ENCODE results near the gene APOC3.

DNA sequence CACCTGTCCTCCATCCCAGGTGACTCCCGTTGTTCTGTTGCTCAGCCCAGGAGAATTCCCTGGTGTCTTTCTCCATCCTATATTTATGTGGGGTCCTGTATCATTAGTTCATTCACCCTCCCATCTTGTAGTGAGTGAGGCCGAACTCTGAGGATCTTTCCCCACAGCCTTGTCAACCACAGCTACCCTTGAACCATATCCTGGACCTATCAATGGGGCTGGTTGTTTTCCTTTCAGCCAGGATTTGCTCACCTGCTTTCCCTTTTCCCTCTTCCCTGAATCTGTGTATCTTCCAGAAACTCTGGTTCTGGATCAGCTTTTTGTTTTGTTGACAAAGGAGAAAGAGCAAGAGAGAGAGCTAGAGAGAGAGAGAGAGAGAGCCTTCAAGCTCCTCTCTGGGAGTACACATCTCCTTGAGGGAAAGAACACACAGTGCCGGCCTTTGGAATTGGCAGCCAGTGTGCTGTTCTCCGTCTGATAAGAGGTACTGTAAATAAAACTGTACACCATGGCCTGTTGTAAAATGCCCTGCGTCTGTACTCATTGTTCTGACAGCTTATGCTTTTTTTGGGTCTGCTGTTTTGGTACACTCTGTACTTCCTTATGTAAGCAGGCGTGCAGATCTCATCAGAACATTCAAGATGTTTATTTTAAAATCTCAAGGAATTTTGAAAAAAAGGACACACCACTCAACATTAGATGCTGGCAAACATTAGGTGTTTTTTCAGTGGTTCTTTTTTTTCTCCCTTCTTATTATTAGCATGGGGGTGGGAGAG lies 117.1 kb upstream of the NNMT start:
- PRO-cap: unidirectional peak, minus-strand start at position 283 of the sequence; bidirectional peak, plus-strand start outside the sequence, minus-strand start at position 489 of the sequence
- RAMPAGE, long total RNA, 3 experiments: start-site peak on the minus strand in 2 of 3 experiments, centred at positions 307 to 417 of the sequence, 8 to 10 reads per replicate

- PRO-cap: no peak
- RAMPAGE, long total RNA, 3 experiments: no peak in any of the 3 experiments
Measured at GRCh38 chr11:114193716-114194733, 102.2 kb upstream of the NNMT start.

DNA sequence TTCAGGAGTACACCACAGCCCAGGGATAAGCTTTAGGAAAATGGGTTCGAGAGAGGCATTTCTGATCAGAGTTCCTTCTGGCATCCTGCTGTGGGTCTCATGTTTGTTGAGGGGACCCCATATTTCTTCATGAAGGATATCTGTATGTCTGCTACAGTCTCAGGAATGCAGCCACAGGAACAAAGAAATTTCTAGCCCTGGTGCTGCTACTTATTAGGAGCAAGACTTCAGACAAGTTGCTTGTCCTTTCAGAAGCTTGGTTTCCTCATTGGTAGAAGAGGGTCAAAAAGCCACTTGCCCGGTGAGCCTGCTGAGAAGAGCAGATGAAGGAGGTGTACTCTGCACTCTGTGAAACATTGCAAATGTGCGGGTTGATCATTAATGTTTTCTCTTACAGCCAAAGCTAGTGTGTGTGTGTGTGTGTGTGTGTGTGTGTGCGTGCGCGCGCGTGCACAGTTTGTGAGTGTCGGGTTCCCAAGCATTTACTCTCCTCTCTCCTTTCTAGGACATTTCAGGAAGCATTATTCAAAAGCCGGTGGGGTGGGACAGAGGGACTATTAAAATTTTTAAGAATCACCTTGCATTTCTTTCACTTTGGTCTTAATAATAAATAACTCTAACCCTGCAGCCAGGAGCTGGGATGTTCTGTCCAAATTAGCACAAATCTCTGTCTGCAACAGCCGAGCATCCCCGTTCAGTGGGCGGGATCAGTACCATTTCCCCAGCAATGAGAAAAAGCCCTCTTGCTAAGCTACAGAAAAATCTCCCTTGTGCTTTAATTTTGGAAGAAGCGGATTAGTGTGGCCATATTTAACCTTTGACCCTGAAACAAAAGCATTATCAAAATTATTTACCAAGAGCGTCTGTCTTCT lies 86.2 kb upstream of the NNMT start:
- PRO-cap: no peak
- RAMPAGE, long total RNA, 3 experiments: no peak in any of the 3 experiments

DNA sequence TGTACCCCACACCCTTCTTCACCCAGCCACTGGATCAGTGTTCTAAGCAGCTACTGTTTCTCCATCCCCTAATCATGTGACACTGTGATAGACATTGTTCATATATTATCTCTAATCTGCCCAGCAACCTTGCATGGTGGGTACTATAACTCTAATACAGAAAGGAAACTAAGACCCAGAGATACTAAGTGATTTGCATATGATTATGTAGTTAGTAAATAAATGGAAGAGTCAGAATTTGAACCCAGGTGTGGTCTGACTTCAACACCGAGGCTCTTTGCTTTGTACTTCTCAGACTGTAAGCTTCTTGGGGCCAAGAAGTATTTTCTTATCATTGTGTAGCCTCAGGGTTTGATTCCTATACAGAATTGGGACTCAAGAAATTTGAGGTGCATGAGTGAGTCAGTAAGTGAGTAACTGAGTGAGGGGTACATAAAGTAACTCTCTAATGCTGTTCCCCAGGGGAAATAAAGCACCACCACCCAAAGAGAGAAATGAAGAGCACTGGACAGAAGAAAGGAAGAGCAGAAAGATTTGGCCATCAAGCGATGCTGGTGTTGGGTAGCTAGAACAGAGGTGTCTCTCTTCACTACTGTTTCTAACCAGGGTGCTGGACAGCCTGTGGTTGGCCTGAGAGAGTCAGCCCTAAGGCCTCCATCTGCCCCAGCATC lies 70.3 kb upstream of the NNMT start:
- PRO-cap: no peak
- RAMPAGE, long total RNA, 3 experiments: no peak in any of the 3 experiments

DNA sequence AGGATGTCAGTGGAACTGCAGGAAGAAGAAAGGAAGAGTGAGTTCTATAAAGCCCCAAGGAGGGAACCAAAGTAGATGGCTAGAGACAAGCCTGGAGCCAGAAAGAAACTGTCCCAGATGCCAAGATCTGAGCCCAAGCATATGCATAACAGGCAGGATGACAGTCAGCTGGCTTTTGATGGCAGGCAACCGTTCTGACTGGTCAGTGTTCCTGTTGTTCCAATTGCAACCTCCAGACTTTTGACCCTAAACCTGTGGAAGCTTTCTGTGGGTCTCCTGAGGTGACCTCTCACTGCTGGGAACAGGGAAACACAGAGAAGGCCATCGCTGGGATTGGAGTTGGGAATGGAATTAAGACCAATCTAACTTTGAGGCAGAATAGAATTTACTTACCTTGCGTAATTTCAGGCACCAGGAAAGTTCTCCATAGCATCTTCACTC lies 21.6 kb upstream of the NNMT start:
- PRO-cap: no peak
- RAMPAGE, long total RNA, 3 experiments: no peak in any of the 3 experiments

GRCh38 chr11:114318871-114319309 lies 22.7 kb downstream of the NNMT start:
- PRO-cap: no peak
- RAMPAGE, long total RNA, 3 experiments: no peak in any of the 3 experiments

- PRO-cap: no peak
- RAMPAGE, long total RNA, 3 experiments: no peak in any of the 3 experiments
Measured at GRCh38 chr11:114399457-114399879, 843 bp downstream of the C11orf71 start.

- PRO-cap: no peak
- RAMPAGE, long total RNA, 3 experiments: no peak in any of the 3 experiments
Measured at GRCh38 chr11:114409460-114410185, 9.2 kb downstream of the RBM7 start.

DNA sequence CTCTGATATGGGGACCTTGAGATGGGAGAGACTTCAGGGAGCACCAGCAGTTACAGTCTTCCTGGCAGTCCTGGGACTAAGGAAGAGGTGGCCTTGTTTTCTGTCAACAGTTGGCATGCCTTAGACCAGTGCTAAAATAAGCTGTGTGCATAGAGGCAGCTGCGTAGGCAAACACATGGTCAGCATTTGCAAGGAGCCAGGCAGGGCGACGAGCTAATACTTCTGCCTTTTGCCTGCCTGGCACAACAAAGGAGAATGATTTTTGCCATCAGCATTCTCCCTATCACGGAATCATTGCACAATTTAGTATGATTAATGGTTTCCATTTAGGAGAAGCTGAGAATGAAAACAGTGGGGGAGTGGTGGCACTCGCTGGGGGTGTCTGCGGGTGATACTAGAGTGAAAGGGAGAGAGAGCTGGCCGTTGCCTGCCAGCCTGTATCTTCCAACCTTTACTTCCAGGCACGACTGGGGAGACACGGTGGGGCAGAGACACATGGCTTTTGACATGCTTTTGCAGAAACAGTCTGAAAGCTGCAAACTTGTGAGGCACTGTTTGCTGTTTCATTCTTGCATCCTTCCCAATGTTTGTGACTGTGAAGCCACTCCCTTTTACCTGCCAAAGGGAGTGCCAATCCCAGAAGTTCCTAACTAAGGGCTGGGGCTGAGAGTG lies 335.9 kb downstream of the CADM1 start:
- PRO-cap: no peak
- RAMPAGE, long total RNA, 3 experiments: no peak in any of the 3 experiments

DNA sequence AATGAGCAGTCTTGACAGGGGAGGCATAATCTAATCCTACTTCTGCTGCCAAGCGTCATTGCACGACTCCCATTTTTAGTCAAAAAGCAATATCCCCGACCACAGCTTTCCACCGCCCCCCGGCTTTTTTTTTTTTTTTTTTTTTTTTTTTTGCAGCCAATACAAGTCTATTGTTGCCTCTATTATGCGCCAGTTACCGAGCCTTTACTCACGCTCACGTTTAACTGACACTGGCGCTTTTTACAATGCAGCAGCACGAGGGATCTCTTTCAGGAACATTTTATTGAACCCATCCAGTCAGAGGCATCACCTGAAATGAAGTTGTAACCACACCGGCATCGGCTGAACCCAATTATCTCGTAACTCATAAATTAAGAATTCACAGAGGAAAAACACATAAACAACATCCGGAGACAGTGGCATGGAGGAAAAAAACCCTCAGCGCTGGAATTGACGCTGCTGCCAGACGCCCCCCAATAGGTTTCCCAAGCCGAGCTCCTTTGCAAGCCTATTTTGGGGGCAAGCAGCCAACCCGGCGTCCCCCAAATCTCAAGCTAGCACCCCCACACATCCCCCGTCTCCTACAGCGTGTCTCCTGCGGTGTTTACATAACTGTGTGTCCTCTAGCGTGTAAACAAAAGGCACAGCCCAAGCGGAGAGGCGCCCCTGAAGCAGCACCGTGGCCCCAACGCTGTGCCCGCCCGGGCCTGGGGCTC lies 1.9 kb downstream of the CADM1 start:
- PRO-cap: no peak
- RAMPAGE, long total RNA, 3 experiments: no peak in any of the 3 experiments

GRCh38 chr11:115761381-115761685 lies 257.1 kb upstream of the CADM1 start:
- PRO-cap: unidirectional peak, minus-strand start at chr11:115761506
- RAMPAGE, long total RNA, 3 experiments: no peak in any of the 3 experiments

GRCh38 chr11:116192631-116193181 lies 580.1 kb downstream of the BUD13 start:
- PRO-cap: no peak
- RAMPAGE, long total RNA, 3 experiments: no peak in any of the 3 experiments

GRCh38 chr11:116276333-116277025 lies 496.3 kb downstream of the BUD13 start:
- PRO-cap: no peak
- RAMPAGE, long total RNA, 3 experiments: no peak in any of the 3 experiments

DNA sequence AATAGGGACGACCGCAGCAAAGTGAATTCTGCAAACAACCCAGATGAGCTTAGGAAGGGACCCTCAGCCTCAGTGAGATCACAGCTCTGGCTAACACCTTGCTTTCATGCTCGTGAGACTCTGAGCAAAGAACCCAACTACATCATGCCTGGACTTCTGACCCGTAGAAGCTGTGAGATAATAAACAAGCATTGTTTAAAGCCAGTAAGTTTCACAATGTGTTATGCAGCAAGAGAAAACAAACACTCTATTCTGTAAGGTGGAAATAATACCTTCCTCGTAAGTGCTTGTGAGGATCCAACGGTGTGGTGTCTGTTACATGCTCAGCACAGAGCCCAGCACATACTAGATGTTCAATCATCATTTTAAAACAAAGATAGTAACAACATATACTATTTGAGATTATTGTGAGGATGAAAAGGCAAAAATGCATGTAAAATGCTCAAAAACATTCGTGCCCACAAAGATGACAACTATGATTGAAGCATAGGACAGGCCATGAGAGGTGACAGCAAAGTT lies 433.4 kb downstream of the BUD13 start:
- PRO-cap: no peak
- RAMPAGE, long total RNA, 3 experiments: no peak in any of the 3 experiments

GRCh38 chr11:116366875-116367481 lies 405.8 kb downstream of the BUD13 start:
- PRO-cap: no peak
- RAMPAGE, long total RNA, 3 experiments: no peak in any of the 3 experiments

- PRO-cap: no peak
- RAMPAGE, long total RNA, 3 experiments: no peak in any of the 3 experiments
Measured at GRCh38 chr11:116784118-116785020, 3.5 kb downstream of the ZPR1 start.

DNA sequence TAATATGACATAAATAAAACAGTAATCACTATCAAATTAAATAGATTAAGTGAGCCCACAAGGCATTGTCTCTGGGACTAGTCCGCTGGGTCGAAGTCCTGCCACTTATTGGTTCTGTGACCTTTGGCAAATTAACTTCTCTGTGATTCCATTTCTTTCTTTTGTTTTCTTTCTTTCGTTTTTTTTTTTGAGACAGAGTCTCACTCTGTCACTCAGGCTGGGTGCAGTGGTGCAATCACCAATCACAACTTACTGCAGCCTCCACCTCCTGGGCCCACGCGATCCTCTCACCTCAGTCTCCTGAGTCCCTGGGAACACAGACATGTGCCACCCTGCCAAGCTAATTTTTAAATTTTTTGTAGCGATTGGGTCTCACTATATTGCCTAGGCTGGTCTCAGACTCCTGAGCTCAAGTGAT lies 14.7 kb upstream of the APOA5 start:
- PRO-cap: no peak
- RAMPAGE, long total RNA, 3 experiments: no peak in any of the 3 experiments

DNA sequence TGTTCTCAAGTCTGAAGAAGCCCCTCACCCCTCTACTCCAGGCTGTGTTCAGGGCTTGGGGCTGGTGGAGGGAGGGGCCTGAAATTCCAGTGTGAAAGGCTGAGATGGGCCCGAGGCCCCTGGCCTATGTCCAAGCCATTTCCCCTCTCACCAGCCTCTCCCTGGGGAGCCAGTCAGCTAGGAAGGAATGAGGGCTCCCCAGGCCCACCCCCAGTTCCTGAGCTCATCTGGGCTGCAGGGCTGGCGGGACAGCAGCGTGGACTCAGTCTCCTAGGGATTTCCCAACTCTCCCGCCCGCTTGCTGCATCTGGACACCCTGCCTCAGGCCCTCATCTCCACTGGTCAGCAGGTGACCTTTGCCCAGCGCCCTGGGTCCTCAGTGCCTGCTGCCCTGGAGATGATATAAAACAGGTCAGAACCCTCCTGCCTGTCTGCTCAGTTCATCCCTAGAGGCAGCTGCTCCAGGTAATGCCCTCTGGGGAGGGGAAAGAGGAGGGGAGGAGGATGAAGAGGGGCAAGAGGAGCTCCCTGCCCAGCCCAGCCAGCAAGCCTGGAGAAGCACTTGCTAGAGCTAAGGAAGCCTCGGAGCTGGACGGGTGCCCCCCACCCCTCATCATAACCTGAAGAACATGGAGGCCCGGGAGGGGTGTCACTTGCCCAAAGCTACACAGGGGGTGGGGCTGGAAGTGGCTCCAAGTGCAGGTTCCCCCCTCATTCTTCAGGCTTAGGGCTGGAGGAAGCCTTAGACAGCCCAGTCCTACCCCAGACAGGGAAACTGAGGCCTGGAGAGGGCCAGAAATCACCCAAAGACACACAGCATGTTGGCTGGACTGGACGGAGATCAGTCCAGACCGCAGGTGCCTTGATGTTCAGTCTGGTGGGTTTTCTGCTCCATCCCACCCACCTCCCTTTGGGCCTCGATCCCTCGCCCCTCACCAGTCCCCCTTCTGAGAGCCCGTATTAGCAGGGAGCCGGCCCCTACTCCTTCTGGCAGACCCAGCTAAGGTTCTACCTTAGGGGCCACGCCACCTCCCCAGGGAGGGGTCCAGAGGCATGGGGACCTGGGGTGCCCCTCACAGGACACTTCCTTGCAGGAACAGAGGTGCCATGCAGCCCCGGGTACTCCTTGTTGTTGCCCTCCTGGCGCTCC lies at the start of gene APOC3:
Gene APOC3, plus strand, starts transcription at position 432 of the 1,150 bp plus-strand sequence.
- PRO-cap: no peak
- RAMPAGE, long total RNA, 3 experiments: no peak in any of the 3 experiments

- PRO-cap: no peak
- RAMPAGE, long total RNA, 3 experiments: no peak in any of the 3 experiments
Measured at GRCh38 chr11:116831763-116832155, 2.1 kb downstream of the APOC3 start.

DNA sequence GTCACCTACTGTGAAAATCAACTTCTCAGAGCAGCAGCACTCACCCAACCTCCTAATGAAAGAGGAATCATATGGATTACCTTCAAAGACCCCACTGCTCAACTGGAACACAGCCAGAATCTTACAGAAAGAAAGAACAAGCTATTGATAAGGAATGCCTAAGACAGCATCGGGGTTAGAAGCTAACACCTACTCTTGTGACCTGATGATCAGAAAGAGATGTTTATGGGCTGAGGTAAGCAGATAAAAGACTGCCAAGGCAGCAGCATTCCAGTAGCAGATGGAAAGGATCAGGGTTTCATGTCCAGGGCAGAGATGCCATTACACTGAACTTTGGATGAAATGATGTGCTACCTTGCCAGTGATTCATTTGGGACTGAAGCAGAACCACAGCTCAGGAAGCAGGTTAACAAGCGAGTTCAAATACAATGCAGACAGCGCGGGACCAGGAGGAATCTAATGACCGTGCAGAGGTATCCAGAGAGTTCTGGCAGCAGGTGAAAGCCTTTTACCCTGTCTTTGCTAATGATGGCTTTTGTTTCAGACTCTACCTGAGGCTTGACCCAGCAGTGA lies 27.1 kb upstream of the APOA1 start:
- PRO-cap: no peak
- RAMPAGE, long total RNA, 3 experiments: no peak in any of the 3 experiments

Measured in subcutaneous adipose tissue (tissue), 3 donors.